Kidney epithelial cell (primary cell): ENCODE data around the genes PRAMEF1, HNRNPCL4, PRAMEF5 and PRAMEF8.

- RAMPAGE, long total RNA = no peak
- RRBS = no CpG with 5 or more reads among the region's 8 CpGs
Observed at GRCh38 chr1:12613003-12613791, 4.8 kb downstream of the DHRS3 start.

- RAMPAGE, long total RNA = no peak
- RRBS = no CpG with 5 or more reads among the region's 7 CpGs
Observed at GRCh38 chr1:12634051-12634507, 9.8 kb upstream of the AADACL4 start.

GRCh38 chr1:12791202-12791463, at the start of gene PRAMEF1:
PRAMEF1 (plus strand) TSS chr1:12791397.
- RAMPAGE, long total RNA = no peak
- RRBS = no CpG with 5 or more reads among the region's 2 CpGs

DNA sequence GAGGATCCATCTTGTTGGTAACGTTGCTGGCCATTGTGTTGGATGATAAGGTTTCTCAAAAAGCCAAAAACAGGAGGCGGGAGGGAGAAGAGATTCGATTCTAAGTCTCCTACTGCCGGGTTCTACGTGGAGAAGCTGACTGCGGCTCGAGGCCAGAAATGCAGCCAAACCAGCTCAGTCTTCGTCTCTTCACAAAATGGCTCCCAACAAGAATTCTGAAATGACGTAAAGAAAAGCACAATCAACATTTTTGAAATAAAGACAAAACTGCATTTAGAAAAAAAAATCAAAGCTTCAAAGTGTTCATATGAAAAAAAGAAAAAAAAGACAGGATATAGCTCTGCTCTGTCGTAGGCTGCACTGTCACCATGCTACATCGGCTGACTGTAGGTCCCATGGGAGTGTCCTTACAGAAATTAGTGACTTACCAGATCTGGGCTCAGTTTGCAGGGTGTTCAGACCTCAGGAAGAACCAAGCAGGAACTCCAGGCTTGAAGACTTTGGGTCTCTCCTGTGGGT, at the start of gene HNRNPCL4:
TSS of gene HNRNPCL4 (minus strand) at position 198 of the 519 bp plus-strand sequence.
- RAMPAGE, long total RNA = no peak
- RRBS = no CpG with 5 or more reads among the region's 11 CpGs

DNA sequence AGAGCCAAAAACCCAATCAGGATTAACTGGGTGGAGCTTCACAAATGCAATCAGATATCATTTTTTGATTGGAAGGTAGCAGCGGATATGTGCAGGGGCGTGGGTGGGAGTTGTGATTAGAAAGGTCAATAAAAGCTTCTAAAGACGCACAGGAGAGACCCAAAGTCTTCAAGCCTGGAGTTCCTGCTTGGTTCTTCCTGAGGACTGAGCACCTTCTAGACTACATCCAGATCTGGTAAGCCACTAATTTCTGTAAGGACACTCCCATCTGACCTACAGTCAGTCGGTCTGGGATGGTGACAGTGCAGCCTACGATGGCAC, at the start of gene PRAMEF5:
TSS of gene PRAMEF5 (plus strand) at position 158 of the 321 bp plus-strand sequence.
- RAMPAGE, long total RNA = no peak
- RRBS = no CpG with 5 or more reads among the region's 5 CpGs

- RAMPAGE, long total RNA = no peak
- RRBS = no CpG with 5 or more reads among the region's 1 CpG
Observed at GRCh38 chr1:13284987-13285297, at the start of gene PRAMEF8. PRAMEF8 (minus strand) TSS chr1:13285137.

DNA sequence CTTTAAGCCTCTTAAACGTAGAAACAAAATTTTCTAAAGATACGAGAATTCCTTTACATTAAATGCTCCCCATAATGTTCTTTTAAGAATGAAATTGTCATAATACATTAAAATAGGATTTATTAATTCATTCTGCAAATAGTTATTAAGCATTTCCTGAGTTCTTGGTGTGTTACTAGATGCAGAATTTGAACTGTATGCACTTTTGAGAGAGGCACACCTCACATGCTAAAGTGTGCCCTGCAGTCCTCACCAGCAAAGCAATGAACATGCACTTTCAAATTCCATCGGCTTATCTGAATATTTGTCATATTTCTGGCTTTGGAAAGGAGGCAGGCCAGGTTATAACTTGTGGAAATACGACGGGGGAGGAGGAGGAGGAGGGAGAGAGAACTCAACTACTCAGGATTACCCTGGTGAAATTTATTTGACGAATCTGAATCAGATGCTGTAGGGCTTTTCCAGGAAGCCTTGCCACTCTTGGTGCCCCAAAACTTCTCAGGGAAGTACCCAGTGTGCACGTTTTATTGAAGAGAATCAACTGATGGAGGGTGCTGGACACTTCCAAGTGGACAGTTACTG, 3.6 kb downstream of the PDPN start:
- RAMPAGE, long total RNA = no peak
- RRBS = no CpG with 5 or more reads among the region's 7 CpGs

GRCh38 chr1:13713289-13713870, 13.4 kb downstream of the PRDM2 start:
- RAMPAGE, long total RNA = no peak
- RRBS = no CpG with 5 or more reads among the region's 8 CpGs

- RAMPAGE, long total RNA = start-site peak on the plus strand at chr1:13749372-13749439, 630 and 337 reads in 2 replicates
- RRBS = 1% methylated on average over 41 of the region's 85 CpGs
Observed at GRCh38 chr1:13748620-13749513, 48.9 kb downstream of the PRDM2 start.

DNA sequence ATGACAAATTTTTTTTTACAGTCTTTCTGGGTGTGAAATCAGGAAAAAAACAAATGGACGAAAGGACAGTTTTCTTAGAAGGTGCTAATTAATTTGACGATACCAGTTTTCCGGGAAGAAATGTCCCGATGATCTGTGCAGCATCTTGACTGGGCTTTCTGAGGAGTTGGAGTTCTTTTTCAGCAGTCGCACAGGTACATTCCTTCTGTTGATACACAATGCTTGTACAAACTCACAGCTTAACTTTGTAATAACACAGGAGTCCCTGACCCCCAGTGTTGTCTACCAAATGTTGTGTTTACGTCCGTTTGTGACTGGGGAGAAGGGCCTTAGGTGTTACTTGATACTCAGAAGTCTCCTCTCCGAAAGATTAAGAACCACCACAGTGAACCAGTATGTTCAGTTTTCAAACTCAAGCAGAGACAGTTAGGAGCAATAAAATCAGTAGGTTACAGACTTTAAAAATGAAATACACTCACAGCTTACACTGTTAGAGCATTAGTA, 61.4 kb downstream of the PRDM2 start:
- RAMPAGE, long total RNA = no peak
- RRBS = no CpG with 5 or more reads among the region's 8 CpGs

GRCh38 chr1:13778161-13778939, 78.4 kb downstream of the PRDM2 start:
- RAMPAGE, long total RNA = no peak
- RRBS = no CpG with 5 or more reads among the region's 14 CpGs

DNA sequence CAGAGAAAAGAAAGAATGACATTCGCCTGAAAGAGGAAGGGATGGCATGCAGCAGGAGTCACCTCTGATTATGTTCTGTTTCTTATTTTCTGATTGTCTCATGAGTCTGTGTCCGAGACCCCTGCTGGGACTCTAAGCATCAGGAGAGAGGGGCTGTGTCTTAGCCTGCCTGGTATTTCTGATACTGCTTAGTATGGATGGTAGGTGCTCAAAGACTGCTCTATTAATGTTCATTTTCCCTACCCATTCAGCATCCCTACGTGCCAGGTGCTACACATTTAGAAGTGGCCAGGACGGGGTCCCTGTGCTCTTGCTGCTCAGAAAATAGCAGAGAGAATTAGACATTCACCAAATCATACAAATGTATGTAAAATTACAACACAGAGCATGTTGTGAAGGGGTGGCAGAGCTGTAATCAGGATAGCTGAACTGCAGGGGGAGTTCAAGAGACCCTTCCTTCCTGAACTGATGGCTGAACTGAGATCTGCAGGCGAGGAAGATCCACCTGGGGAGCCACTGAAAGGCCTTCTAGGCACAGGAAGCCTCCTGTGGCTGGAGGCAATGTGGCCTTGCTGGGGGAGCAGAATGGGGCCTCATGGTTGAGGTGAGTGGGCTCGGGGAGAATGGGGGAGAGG, 216.4 kb downstream of the PRDM2 start:
- RAMPAGE, long total RNA = no peak
- RRBS = no CpG with 5 or more reads among the region's 6 CpGs

- RAMPAGE, long total RNA = no peak
- RRBS = no CpG with 5 or more reads among the region's 4 CpGs
Observed at GRCh38 chr1:13997139-13997639, 297.2 kb downstream of the PRDM2 start.

GRCh38 chr1:14023173-14023920, 323.4 kb downstream of the PRDM2 start:
- RAMPAGE, long total RNA = no peak
- RRBS = no CpG with 5 or more reads among the region's 9 CpGs

DNA sequence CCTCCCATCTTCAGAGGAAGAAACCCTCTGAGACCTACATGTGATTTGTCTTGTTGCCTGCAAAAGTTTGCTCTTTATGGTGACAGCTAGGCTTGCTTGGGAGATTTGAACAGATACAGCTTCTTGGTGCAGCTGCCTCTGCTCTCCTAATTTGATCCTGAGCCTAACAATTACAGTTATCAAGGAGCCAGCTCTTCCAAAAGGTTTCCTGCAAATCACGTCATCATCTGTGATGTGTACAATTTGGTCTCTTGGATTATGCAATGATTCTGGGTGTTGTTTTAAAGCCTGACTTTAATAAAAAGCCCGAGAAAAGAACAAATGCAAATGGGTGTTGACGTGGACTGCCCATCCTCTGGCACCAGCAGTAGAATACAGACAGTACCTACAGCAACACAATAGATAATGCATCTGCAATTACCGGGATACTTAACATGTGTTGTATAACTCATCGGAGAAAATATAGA, 76.2 kb upstream of the KAZN start:
- RAMPAGE, long total RNA = no peak
- RRBS = no CpG with 5 or more reads among the region's 5 CpGs

DNA sequence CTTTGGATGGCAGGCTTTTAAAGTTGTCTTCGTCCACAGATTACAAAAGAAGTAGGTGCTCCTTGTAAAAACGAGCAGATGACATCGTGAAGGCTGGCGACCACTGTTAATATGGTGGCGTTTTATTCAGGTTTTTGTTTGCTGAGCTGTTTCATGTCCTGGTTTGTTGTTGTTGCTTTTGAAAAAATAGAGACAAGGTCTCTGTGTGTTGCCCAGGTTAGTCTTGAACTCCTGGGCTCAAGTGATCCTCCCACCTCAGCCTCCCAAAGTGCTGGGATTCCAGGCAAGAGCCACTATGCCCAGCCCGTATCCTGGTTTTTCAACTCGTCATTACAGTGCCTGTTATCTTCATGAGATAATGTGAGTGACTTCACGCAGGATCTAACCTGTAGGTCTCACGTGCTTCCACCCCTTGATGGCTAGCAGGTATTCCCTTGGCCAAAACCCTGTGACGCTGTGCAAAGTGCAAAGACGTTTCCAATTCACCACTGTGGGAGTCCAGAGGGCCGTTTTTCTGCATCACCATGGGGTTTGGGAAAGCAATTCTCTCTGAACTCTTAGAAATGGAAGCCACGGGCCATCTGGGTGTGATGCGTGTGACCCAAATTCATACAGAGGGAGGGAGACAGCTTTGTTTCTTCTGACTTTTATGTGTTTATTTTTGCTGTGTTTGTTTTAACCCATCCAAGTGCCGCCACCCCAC, 4.4 kb downstream of the TMEM51 start:
- RAMPAGE, long total RNA = no peak
- RRBS = no CpG with 5 or more reads among the region's 15 CpGs

DNA sequence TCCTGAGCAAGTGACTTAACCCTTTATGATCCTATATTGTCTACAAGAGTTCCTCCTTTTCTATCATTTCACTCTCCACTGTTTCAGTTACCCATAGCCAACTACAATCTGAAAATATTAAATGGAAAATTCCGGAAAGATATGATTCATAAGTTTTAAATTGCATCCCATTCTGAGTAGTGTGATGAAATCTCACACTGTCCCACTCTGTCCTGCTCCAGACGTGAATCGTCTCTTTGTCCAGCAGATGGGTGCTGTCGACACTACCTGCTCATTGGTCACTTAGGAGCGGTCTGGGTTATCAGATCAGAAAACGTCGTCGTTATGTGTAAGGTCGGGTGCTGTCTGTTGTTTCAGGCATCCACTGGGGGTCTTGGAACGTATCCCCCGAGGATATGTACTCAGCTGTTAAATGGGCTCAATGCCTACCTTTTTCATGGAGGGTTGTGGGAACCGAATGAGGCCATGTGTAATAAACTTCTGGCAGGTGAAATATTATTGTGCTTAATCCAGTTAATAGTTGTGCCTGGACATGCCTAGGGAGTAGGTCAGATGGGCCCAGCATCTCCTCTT, 19.1 kb downstream of the TMEM51 start:
- RAMPAGE, long total RNA = no peak
- RRBS = no CpG with 5 or more reads among the region's 12 CpGs

- RAMPAGE, long total RNA = no peak
- RRBS = 41% methylated on average over 5 of the region's 7 CpGs
Observed at GRCh38 chr1:15186518-15187101, 33.1 kb downstream of the TMEM51 start.

DNA sequence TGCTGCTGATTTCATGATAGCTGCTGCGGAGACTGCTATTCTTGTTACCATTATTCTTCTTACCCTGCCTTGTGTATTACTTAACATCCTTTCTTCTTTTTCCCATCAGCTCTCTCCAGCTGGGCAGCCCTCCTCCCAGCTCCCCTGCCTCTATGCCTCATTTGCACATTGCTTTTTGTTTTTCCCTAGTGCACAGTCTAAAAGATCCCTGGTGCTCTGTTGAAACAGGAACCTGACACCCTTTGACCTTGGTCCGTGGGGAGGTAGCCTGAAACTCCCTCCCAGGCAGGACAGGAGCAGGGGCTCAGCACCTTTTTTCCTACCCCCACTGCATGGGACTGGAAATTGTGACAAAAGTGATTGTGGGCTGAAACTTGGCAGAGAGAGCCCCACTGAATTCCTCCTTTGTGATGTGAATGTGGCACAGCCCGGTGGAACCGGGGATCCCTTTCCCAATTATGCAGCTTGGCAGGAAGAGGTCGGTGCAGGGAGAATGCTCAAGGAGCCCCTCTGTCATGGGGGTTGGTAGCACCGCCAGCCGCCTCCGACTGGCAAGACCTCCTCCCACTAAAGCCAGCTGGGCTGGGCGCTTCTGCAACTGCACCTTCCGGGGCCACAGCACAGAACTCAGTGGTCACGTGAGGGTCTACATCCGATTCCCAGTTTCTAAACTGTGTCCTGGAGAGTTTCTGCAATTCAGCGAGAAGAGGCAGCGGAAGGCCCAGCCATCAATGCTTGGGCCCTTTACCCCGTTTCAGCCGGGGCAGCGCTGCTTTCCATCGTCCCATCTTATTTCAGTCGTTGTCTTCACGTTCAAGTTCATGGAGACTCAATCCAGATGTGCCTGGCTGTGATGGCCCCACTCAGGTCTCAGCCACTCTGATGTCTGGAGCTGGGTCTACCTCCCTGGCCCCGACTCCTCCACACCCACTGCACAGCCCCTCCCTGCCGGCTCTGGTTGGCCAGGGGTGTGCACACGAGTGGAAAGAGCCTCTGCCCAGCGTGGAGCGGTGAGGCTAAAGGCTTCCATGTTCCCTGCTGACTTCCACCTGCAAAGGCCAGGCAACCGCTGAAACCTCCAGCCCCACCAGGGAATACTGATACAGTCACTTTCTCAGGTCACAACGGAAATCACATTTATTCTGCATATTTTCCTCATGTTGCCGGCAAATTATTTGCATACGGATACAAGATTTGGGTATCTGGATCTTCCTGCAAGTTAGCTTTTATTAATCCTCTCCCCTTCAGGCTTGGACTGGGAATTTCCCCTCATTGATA, 39.9 kb upstream of the FHAD1 start:
- RAMPAGE, long total RNA = no peak
- RRBS = no CpG with 5 or more reads among the region's 29 CpGs

DNA sequence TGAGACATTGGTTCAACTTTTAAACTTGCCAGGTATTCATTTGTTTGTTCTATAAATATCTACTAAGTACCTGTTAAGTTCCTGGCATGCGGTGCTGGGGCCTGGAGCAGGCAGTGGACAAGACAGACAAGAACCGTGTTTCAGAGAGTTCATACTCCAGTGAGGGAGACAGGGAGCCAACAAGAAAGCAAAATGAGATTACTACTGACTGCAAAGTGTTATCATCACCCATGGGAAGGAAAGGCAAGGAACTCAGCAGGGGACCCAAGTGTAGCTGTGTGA, 39.1 kb upstream of the FHAD1 start:
- RAMPAGE, long total RNA = no peak
- RRBS = no CpG with 5 or more reads among the region's 2 CpGs